HepG2 (cell line): ENCODE measurements around the gene OR6C1.

GRCh38 chr12:54080362-54080815 lies 26.8 kb downstream of the HOXC4 start:
- RRBS, 2 experiments: no CpG with 5 or more reads among the region's 9 CpGs
CAGE:
- cytosol, long polyA minus RNA: no peak
- cytosol, long polyA plus RNA: no peak
- long polyA plus RNA: no peak
- nucleus, long polyA minus RNA: no peak
- nucleus, long polyA plus RNA: no peak

GRCh38 chr12:54140745-54141473 lies 47.9 kb downstream of the SMUG1 start:
- RRBS, 2 experiments: no CpG with 5 or more reads among the region's 14 CpGs
CAGE:
- cytosol, long polyA minus RNA: no peak
- cytosol, long polyA plus RNA: no peak
- long polyA plus RNA: no peak
- nucleus, long polyA minus RNA: no peak
- nucleus, long polyA plus RNA: no peak

DNA sequence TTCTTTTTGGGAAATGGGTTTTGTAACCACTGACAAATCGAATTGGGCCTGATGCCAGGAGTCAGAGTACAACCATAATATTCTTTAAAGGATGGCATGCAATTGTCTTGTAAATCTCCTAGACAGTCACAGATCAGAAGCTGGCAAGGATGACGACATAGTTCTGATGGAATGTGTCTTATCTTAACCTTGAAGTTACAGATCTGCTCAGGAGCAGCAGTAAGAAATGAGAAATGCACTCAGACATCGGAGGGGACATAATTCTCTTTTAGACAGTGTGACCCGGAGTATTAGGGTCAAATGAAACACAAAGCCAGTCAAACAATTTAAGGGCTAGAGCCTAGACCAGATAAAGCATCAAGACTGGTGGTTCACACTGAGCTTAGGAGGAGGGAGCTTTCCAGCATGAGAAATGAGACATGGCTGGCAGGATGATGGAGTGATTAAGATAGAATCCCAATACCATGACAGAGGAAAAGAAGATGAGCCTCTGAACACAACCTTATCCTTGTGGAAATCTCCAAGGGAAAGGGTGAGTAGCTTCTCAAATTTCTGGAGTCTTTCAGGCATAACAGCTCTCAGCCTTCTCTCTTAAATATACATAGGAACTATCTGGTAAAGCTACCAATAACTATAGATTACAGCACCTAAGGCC lies 17.4 kb downstream of the CBX5 start:
- RRBS, 2 experiments: no CpG with 5 or more reads among the region's 4 CpGs
CAGE:
- cytosol, long polyA minus RNA: no peak
- cytosol, long polyA plus RNA: no peak
- long polyA plus RNA: no peak
- nucleus, long polyA minus RNA: no peak
- nucleus, long polyA plus RNA: no peak

- RRBS, 2 experiments: no CpG with 5 or more reads among the region's 4 CpGs
CAGE:
- cytosol, long polyA minus RNA: no peak
- cytosol, long polyA plus RNA: no peak
- long polyA plus RNA: no peak
- nucleus, long polyA minus RNA: no peak
- nucleus, long polyA plus RNA: no peak
Measured at GRCh38 chr12:54349103-54349565, 15.2 kb downstream of the GPR84 start.

DNA sequence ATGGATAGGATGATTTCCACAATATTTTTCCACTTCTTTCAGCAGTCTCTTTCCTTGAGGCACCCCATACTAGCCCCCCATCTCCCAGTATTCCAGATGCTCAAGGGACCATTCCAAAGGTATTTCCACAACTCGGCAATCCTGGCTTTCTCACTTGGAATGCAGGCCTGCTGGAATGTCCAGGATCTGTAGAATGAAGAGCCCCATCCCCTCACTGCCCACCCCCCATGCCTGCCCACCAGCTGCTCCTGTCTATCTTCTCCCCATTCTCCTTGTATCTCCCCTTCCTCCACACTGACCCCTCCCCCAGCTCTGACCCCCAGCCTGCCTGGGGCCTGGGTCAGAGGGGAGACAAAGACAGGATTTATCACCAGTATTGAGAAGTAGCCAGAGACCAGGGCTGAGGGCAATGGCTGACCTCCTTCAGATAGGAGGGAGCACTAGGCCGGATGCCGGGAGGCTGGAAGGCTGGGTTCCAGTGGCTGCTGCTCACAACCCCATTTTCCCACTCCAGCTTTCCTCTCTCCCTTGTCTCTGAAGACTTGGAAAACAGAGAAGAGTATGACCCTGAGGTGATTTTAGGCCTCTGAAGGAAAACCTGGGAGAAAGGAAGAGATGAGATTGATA lies 8.8 kb downstream of the GPR84 start:
- RRBS, 2 experiments: no CpG with 5 or more reads among the region's 3 CpGs
CAGE:
- cytosol, long polyA minus RNA: no peak
- cytosol, long polyA plus RNA: no peak
- long polyA plus RNA: no peak
- nucleus, long polyA minus RNA: no peak
- nucleus, long polyA plus RNA: no peak

DNA sequence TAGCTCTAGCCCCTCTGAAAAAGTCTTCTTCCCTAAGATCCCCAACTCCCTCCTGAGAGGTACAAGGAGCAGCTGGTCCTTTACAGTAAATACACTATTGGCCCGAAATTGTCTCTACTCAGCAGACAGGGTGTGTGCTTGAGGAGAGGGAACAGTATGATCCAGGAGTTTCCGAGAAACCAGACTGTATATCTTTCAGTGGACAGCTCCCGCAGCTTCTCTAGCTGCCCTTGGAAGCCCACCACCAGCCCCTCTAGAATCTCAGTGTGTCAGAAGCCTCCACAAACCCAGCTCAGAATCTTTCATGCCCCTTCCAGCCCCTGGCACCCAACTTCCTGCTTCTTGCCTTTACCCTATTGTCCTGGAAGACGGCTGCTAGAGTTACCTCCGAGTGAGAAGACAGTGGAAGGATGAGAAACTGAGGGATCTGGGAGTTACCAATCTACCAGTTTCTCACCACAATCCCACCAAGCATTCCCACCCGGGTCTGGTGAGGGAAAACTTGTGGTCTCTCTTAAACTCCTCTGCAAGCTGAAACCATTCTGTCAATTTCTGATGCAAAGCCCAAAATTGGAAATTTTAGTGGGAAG lies 7.9 kb downstream of the GPR84 start:
- RRBS, 2 experiments: no CpG with 5 or more reads among the region's 6 CpGs
CAGE:
- cytosol, long polyA minus RNA: no peak
- cytosol, long polyA plus RNA: no peak
- long polyA plus RNA: no peak
- nucleus, long polyA minus RNA: no peak
- nucleus, long polyA plus RNA: no peak

DNA sequence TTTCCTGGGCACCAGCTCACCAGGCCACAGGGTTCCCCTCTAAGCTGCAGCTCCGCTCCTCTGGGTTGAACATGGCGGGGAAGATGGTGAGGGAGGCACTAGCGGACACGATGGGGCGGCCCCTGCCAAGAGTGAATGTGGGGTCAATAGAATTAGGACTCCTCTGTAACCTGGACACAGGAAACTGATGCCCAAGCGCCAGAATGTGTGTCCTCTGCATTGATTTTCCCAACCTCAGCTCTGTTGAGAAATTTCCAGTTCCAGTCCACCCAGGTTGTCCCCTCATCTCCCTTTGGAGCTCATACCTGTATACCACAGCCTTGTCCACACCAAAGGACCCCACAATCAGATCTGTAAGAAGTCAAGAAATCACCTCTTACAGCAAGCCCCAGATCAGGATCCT lies 14.9 kb downstream of the ITGA5 start:
- RRBS, 2 experiments: no CpG with 5 or more reads among the region's 6 CpGs
CAGE:
- cytosol, long polyA minus RNA: no peak
- cytosol, long polyA plus RNA: no peak
- long polyA plus RNA: no peak
- nucleus, long polyA minus RNA: no peak
- nucleus, long polyA plus RNA: no peak

DNA sequence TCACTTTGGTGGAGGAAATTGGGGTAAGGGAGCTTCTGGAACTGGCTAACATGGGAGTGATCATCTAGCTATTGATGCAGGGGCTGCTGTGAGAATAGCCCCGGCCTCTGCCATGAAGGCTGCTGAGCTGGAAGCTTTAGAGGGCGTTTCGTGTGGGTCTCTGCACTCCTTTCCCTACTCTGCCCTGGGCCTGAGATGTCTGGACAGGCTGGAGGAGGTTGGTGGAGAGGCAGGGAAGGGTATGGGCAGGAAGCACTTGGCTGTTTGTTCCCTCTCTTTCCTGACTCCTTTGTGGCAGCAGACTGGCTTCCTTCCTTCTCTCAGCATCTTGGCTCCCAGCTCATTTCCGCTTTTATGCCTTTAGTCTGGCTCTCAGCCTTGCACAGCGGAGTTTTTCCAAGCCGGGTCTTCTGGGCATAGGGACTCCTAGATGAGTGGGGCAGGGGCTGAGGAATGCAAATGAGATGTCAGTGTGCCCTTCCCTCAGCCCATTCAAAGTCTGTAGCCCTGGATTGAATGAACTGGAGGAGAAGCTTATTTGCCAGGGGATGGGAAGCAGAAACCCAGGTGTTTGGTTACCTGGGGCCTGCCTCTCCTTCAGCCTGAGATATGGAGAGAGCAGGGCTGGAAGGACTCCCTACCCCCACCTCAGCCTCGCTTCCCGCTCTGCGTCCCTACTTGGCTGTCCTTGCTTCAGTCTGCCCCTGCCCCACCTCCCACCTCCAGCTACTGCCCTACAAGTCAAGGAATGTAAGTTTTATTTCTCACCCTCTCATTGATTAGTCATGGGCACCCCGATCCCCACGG lies 9.0 kb upstream of the ITGA5 start:
- RRBS, 2 experiments: no CpG with 5 or more reads among the region's 11 CpGs
CAGE:
- cytosol, long polyA minus RNA: no peak
- cytosol, long polyA plus RNA: no peak
- long polyA plus RNA: no peak
- nucleus, long polyA minus RNA: no peak
- nucleus, long polyA plus RNA: no peak

GRCh38 chr12:54524949-54525347 lies 24.5 kb upstream of the PDE1B start:
- RRBS, 2 experiments: no CpG with 5 or more reads among the region's 4 CpGs
CAGE:
- cytosol, long polyA minus RNA: no peak
- cytosol, long polyA plus RNA: no peak
- long polyA plus RNA: no peak
- nucleus, long polyA minus RNA: no peak
- nucleus, long polyA plus RNA: no peak

DNA sequence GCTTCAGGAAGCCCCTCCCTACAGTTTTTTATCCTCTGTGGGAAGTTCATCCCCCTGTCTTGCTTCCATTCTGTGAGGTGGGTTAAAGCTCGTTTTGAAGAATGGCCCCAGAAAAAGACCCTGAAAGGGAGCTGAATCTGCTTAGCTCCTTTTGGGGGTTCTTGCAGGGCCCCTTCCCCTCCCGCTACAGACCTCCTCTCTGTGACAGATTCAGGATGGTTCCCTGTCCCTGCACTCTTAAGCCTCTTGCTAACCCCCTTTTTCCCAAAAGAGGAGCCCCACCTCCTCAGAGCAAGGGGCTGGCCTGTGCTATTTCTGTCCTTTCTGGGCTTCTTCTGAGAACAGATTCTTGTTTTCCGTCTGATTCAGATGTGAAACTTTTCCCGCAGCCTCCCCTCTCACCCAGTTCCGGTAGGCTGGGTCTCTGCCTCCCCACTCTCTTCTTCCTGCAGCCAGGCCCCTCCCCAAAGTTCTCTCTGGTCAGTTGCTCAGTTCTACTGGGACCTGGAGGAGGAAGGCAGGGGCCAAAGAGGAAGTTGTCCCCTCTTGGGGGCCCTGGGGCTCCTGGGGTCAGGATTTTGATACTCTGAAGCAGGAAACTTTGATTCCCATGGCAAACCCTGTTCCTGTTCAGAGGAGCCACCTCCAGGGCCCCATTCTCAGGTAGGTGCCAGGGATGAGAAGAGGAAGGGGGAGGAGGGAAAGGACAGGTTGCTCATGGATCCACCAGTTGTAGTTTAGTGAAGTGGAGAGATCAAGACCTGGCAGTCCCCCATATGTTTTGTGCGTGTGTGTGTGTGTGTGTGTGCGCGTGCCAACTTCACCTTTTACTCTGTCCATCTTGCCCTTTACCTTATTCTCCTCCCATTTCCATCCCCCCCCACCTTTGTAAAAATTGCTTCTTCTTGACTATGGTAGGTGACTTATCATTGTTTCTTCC lies 11.8 kb downstream of the PDE1B start:
- RRBS, 2 experiments: no CpG with 5 or more reads among the region's 8 CpGs
CAGE:
- cytosol, long polyA minus RNA: no peak
- cytosol, long polyA plus RNA: no peak
- long polyA plus RNA: no peak
- nucleus, long polyA minus RNA: no peak
- nucleus, long polyA plus RNA: no peak

DNA sequence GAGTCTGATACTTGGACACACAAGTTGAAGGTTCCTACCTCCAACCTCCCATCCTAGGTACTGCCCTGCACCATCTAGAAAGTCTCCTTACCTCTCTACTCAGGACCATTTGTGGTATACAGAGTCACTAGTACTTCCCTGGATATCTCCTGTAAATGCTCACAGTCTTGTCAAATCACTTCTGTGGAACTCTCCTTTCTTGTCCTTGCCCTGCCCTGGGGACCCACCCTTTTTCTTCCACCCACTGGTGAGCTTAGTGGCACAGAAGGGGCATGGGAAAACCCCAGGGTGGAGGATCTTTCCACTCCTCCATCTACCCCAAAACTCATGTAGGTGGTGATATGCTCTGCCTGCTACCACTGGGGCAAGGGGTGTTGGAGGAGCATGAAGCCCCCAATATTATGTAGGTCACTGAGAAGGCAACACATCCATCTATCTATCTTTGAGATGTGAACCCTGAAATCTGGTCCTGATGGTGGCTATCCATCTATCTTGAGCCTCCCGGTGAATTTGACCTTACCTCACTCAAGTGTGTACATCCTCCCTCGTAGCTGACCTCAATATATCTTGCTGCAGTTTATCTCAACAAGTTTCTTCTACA lies 988 bp downstream of the TESPA1 start:
- RRBS, 2 experiments: no CpG with 5 or more reads among the region's 2 CpGs
CAGE:
- cytosol, long polyA minus RNA: no peak
- cytosol, long polyA plus RNA: no peak
- long polyA plus RNA: no peak
- nucleus, long polyA minus RNA: no peak
- nucleus, long polyA plus RNA: no peak

GRCh38 chr12:55314174-55314608 lies at the start of gene OR6C1:
TSS of gene OR6C1 (plus strand) at chr12:55314343.
- RRBS, 2 experiments: no CpG with 5 or more reads among the region's 2 CpGs
CAGE:
- cytosol, long polyA minus RNA: no peak
- cytosol, long polyA plus RNA: no peak
- long polyA plus RNA: no peak
- nucleus, long polyA minus RNA: no peak
- nucleus, long polyA plus RNA: no peak

DNA sequence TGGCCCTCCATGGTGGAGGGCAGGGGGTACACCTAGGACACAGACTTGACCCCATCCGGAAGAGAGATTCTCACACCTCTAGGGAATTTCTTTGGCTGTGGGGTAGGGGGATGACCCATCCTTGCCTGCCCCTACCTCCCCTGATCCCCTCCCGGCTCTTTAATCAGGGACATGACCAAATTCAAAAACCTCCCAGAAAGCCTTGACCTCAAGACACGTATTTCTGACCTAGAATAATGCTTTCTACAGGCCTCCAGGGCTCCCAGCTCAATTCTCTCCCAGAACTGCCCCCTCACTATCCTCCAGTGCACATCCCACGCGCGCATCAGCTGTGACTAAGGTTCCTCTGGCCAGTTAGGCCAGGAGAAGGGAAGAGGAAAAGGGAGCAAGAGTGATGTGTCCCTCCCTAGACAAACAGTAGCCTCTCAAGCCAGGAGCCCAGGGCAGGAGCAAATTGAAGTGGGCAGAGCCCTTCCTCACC lies 1.4 kb downstream of the CD63 start:
- RRBS, 2 experiments: 74 to 97% methylated on average over 2 of the region's 6 CpGs
CAGE:
- cytosol, long polyA minus RNA: no peak
- cytosol, long polyA plus RNA: no peak
- long polyA plus RNA: no peak
- nucleus, long polyA minus RNA: no peak
- nucleus, long polyA plus RNA: no peak

GRCh38 chr12:55745892-55746519 lies 3.1 kb downstream of the GDF11 start:
- RRBS, 2 experiments: no CpG with 5 or more reads among the region's 6 CpGs
CAGE:
- cytosol, long polyA minus RNA: no peak
- cytosol, long polyA plus RNA: no peak
- long polyA plus RNA: no peak
- nucleus, long polyA minus RNA: no peak
- nucleus, long polyA plus RNA: no peak

DNA sequence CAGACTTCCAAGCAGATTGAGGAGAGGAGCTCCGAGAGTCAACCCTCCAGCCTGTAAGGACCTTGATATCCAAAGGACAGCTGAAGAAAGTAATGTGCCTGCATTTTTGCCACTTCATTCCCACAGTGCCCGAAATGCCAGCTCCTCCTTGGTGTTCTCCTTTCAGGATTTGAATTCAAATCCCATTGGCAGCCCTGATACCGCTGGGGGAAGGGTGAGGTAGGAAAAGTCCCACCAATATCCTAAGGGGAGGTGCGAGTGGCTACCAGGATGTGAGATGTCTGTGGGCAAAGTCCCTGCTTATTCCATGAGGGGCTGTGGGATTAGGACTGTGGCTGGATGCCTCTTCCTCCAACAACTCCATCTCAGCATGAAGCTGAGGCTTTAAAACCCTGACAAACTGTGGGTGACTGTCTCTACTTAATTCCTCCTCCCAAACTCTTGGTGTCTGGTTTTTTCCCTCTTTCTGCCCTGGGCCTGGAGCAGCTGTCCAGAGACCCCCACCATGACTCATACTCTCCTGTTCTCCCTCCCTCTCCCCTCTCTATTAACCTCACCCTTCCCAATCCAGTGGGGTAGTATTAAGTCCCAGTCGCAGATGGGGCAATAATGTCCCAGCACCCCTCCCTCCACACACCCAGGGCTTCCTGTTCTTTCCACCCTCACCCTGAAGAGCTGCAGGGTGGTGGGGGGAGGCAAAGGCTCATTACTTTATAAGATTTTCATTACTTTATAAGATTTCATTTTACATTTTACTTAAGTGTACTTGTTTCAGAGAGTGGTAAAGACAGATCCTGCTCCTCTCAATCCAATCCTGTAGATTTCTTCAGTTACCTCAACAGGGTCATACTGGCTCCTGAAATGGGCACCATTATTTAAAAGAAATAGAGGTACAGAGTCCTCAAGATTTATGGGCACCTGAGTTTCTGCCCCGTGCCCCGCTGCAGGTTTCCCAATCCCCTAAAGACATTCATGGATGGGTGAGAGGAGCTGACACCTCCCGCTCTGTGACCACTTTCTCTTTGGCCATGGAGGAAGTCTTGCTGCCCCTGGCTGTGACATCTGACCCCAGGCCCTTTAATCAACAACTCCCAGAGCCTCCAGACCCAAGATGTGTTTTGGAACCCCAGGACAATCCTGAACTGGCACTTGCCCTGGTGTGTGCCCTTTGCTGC lies 2.1 kb upstream of the DNAJC14 start:
- RRBS, 2 experiments: no CpG with 5 or more reads among the region's 8 CpGs
CAGE:
- cytosol, long polyA minus RNA: no peak
- cytosol, long polyA plus RNA: no peak
- long polyA plus RNA: no peak
- nucleus, long polyA minus RNA: no peak
- nucleus, long polyA plus RNA: no peak

GRCh38 chr12:55834529-55835411 lies 5.4 kb upstream of the DNAJC14 start:
- RRBS, 2 experiments: no CpG with 5 or more reads among the region's 11 CpGs
CAGE:
- cytosol, long polyA minus RNA: no peak
- cytosol, long polyA plus RNA: no peak
- long polyA plus RNA: no peak
- nucleus, long polyA minus RNA: no peak
- nucleus, long polyA plus RNA: no peak

- RRBS, 2 experiments: no CpG with 5 or more reads among the region's 9 CpGs
CAGE:
- cytosol, long polyA minus RNA: no peak
- cytosol, long polyA plus RNA: no peak
- long polyA plus RNA: no peak
- nucleus, long polyA minus RNA: no peak
- nucleus, long polyA plus RNA: no peak
Measured at GRCh38 chr12:55941708-55942646, 11.0 kb downstream of the DGKA start.

- RRBS, 2 experiments: no CpG with 5 or more reads among the region's 10 CpGs
CAGE:
- cytosol, long polyA minus RNA: no peak
- cytosol, long polyA plus RNA: no peak
- long polyA plus RNA: no peak
- nucleus, long polyA minus RNA: no peak
- nucleus, long polyA plus RNA: no peak
Measured at GRCh38 chr12:55986498-55987388, 10.3 kb upstream of the SUOX start.

DNA sequence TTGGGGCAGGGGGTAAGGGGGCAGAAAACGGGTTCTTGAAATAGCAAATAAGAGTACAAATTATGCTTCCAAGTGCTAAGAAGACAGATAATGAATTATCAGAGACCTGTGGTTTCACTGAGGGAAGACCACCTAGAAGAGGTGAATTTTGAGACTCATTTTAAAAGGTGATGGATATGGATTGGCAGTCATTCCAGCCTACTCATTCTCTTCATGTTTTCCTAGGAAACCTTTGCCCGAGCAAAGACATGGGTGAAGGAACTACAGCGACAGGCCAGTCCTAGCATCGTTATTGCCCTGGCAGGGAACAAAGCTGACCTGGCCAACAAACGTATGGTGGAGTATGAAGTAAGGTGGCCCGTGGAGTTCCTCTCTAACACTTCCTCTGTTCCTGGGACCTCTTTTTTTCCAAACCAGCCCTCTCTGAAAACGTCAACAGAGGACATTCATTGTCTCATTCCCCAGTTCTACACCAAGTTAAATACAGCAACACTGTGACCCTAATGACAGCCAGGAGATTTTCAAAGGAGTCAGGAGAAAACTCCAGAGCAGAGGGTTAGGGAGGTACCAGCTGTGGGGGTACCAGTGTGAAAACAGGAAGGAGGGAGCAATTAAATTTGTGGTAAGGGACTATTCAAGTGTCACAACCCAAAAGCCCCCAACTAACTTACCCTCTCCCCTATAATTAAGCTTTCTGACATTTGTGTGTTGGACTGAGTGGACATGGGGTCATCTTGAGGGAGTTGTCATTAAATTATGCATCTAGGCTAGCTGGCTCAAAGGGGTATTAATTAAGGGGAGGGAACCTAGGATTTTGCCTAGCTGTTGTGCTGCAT lies 6.4 kb upstream of the SUOX start:
- RRBS, 2 experiments: no CpG with 5 or more reads among the region's 7 CpGs
CAGE:
- cytosol, long polyA minus RNA: no peak
- cytosol, long polyA plus RNA: no peak
- long polyA plus RNA: no peak
- nucleus, long polyA minus RNA: no peak
- nucleus, long polyA plus RNA: no peak

DNA sequence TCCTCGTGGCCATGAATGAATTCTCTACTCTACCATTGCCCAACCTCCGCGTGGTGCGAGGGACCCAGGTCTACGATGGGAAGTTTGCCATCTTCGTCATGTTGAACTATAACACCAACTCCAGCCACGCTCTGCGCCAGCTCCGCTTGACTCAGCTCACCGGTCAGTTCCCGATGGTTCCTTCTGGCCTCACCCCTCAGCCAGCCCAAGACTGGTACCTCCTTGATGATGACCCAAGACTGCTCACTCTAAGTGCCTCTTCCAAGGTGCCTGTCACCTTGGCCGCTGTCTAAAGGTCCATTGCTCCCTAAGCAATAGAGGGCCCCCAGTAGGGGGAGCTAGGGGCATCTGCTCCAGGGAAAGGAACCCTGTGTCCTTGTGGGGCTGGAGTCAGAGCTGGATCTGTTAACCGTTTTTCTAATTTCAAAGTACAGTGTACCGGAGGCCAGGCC lies 5.1 kb downstream of the ERBB3 start:
- RRBS, 2 experiments: no CpG with 5 or more reads among the region's 14 CpGs
CAGE:
- cytosol, long polyA minus RNA: no peak
- cytosol, long polyA plus RNA: no peak
- long polyA plus RNA: no peak
- nucleus, long polyA minus RNA: no peak
- nucleus, long polyA plus RNA: no peak